H4 (cell line): ENCODE data around the genes PTPN4, RALB and INHBB.

GRCh38 chr2:118223427-118223697 is 135.1 kb downstream of the INSIG2 start:
- RAMPAGE, long total RNA = no peak

GRCh38 chr2:118902702-118903186 is 39.2 kb upstream of the MARCO start:
- RAMPAGE, long total RNA = no peak

DNA sequence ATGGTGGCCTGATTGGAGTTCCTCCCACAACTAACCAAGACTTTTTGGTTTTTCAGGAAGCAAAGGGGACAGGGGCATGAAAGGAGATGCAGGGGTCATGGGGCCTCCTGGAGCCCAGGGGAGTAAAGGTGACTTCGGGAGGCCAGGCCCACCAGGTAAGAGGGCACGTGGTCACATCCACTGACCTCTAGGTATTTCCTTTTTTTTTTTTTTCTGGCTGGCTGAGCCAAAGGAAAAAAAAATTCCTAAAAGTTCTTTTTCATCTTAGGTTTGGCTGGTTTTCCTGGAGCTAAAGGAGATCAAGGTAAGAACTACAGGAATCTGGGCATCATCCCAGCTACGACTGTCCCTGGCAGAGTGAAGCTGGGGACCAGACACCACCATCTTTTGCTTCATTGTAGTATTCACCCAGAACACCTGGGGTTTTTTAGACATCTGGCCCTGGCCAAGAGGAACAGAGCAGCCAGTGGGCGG is 39.4 kb downstream of the MARCO start:
- RAMPAGE, long total RNA = no peak

GRCh38 chr2:118989336-118989821 is 47.4 kb downstream of the MARCO start:
- RAMPAGE, long total RNA = no peak

DNA sequence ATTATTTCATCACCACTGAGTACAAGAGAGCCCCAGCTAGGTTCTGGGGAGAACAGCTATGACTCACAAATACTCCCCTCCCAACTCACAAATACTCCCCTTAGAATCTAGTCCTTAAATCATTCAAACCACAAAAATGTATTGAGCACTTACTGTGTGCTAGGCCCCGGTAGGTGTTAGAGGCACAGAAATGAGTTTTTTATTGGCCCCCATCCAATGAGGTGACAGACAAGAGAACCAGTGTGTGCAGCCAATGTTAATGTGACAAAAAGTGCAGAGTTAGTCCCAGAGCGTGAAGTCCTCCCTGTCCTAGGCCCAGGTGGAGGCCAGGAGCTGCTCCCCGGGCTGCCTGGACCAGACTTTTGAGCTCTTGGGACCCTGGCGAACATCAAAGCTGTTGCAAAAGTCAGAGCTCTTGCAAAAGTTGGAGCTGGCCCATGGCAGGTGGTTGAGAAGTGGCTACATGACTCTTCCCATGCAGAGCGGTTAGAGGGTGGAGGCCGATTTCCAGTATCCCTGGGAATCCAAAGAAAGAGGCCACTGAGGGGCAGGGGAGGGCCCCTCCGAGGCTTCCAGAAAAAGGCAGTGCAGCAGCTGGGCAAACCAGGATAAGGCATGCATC is 9.9 kb downstream of the STEAP3 start:
- RAMPAGE, long total RNA = no peak

- RAMPAGE, long total RNA = no peak
Measured at GRCh38 chr2:119264705-119265601, 41.3 kb downstream of the STEAP3 start.

DNA sequence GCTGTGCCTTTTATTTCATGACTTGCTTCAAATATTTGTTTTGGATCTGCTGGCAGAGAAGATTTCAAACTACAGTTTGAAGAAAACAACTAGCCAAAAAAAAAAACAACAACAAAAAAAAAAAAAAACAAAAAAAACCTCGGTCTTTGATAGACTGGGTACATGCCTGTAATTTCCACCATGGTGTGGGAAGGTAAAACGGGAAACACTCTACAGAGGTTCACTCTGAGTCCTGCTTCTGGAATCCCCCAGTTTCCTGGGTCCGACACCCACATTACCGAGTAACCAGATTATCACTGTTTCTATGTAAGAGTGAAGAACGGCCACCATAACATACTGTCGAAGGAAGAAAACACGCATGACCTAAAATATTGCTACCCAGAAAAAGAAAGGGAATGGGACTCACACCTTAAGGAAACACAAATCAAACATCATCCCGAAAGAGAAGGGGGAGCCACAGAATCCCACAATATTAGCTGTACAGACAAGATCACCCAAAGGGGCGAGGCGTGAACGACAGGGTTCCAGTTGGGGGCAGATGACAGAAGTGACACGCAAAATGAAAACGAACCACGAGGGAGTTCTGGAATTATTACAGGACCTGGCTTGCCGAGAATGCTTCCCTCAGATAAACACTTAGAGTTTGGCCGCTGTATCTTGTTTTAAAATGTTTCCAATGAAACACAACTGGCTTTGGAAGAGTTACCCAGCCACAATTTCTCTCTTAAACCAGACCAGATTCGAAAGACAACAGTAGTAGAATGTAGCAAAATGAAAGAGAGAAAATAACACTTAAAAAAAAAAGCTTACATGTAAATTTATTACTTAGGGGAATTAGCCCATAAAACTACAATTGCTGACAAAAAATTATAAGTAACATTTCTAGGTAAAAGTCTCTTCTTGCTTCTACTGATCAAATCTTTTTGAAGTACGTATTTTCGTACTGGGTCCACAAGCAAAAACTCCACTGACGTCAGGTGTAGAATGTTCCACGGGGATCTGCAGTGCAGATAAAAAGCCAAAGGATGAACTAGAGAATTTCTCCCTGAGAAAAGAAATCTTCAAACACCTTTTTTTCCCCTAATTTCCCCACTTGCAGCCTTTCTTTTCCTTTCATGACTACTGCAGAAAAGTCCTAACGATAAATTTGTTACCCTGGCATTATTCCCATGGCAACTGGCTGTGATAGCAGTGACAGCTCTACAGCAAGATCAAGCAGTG is 60.4 kb downstream of the C2orf76 start:
- RAMPAGE, long total RNA = no peak

DNA sequence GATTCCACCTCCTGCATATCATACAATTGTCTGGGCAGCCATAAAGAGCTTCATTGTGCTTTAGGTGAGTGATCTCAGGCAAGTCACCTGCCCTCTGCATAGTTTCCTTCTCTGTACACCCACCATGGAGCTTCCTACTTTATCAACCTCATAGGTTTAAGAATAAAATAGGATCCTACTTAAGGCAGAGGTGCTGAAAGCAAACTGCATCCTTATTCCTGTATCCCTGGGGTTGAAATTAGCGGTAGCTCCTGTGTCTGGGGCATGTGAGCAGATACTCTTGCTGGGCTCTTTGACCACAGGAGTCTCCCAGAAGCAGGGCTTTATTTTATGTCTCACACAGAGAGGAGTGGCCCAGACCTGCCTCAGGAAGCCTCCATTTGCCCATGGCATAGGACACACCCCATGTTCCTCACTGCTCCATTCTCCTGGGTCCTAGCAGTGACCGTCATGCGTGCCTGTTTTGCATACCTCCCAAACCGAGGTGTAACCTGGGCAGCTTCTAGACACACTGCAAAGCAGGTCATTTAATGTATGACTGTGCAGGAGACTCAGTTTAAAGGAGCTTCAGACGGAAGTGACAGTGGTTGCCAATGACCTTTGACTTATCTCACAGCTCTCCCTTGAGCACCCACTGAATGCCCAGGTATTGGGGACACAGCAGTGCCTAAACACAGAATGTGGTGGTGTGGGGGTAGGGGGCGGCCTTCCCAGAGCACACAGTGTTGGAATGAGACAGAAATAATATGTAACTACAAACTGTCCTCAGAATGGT is 3.5 kb downstream of the TMEM37 start:
- RAMPAGE, long total RNA = no peak

- RAMPAGE, long total RNA = no peak
Measured at GRCh38 chr2:119699179-119699900, 20.3 kb downstream of the TMEM177 start.

DNA sequence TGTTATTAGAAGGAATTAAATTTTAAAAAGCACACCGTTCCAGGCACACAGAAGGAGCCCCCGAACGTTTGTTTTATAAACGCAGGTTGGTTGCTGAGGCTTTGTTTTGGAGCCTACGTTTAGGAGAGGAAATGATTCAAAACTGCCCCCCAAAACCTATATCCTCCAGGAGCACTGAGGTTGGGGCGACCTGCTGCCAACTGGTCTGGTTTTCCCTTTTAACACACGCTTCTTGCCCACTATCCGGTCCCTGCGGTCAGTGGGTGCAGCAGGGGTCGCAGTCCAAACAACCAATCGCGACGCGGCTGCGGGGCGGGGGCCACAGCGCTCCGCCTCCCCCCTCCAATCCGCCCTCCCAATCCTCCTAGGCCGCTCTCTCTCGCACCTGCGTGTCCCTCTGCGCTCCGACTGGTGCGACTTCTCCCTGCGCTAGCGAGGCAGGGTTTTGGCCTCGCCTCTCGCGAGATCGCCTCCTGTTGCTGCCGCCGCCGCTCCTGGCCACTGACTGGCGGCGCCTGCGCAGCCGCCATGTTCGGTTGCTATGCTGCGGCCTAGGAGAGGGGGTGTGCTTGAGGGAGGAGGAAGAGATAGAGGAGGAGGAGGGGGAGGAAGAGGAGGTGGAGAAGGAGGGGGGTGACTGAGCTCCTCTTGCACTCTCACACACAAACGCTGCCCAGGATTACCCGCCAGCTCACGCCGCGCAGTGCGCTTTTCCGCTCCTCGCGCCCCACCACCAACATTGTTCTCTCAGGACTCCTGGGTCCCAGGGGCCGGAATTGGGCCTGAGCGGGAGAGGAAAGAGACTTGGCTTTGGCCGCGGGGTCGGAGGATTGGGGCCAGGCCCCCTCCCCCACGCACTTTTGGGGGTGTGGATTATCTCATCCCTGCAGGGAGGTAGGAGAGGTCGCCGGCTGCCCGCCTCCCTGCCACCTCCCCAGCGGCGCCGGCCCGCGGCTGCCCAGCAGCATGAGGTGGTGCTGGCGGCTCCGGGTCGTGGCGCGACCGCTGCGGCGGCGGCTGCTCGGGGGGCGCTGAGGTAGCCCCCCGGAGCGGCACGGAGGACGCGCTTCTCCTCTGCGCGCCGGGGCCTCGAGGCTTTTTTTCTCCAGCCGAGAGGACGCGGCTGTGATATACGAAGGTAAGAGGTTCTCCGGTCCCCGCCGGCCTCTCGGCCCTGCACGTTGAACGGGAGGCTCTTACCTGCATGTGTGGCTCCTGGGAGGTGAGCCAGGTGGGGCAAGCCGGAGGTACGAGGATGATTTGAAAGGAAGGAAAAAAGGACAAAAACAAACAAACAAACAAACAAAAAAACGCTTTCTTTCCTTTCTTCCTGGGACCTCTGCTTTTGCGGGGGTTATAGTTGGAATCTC is at the start of gene PTPN4:
PTPN4 (plus strand) TSS at position 676 of the 1,370 bp plus-strand sequence.
- RAMPAGE, long total RNA = no peak

GRCh38 chr2:119892122-119892778 is 120.6 kb upstream of the EPB41L5 start:
- RAMPAGE, long total RNA = no peak

GRCh38 chr2:119901329-119901905 is 111.5 kb upstream of the EPB41L5 start:
- RAMPAGE, long total RNA = no peak

DNA sequence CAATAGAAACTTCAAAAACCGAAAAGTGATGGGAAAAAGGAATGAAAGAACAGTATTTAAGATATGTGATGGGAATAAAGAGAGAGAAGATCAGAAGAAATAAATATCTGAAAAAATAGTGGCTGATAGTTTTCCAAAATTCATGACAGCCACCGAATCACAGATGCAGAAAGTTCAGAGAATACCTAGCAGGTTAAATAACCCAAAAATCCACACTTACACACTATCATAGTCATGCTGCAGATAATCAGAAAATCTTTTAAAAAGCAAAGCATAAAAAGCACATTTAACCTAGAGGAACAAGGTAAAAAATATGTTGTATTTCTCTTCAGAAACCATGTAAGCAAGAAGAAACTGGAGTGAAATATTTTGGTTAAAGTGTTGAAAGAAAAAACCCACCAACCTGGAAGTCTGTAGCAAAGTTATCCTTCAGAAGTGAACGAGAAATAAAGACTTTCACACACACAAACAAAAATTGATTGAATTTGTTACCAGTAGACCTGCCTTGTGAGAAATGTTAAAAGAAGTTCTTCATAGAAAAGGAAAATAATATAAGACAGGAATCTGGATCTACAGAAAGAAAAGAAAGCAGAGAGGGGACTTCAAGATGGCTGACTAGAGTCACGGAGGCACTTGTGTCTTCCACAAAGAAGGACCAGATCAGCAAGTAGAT is 110.8 kb upstream of the EPB41L5 start:
- RAMPAGE, long total RNA = no peak

- RAMPAGE, long total RNA = no peak
Measured at GRCh38 chr2:119929222-119930503, 83.2 kb upstream of the EPB41L5 start.

DNA sequence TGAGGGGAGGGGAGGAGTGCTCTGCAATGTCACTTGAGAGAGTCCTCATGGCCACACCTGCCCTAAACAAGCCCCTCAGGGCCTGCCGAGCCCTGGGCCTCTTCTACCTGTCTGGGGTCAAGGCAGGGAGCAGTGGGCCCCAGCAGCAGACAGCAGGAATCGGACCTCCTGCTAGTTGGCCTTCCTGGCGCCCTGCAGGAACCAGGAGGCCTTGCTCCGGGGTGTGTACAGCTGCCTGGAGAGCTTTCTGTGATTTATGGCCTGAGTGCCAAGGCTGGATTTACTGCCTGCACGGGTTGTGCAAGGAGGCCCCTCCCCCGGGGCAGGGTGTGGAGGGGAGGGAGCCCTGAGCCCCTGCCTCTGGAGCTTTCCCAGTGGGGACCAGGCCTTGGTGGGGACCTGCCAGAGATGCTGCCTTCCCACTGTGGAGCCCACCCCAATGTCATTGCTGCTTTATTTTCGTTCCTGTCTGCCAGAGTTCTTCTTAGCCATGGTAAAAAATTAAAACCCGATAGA is 7.2 kb upstream of the RALB start:
- RAMPAGE, long total RNA = no peak

DNA sequence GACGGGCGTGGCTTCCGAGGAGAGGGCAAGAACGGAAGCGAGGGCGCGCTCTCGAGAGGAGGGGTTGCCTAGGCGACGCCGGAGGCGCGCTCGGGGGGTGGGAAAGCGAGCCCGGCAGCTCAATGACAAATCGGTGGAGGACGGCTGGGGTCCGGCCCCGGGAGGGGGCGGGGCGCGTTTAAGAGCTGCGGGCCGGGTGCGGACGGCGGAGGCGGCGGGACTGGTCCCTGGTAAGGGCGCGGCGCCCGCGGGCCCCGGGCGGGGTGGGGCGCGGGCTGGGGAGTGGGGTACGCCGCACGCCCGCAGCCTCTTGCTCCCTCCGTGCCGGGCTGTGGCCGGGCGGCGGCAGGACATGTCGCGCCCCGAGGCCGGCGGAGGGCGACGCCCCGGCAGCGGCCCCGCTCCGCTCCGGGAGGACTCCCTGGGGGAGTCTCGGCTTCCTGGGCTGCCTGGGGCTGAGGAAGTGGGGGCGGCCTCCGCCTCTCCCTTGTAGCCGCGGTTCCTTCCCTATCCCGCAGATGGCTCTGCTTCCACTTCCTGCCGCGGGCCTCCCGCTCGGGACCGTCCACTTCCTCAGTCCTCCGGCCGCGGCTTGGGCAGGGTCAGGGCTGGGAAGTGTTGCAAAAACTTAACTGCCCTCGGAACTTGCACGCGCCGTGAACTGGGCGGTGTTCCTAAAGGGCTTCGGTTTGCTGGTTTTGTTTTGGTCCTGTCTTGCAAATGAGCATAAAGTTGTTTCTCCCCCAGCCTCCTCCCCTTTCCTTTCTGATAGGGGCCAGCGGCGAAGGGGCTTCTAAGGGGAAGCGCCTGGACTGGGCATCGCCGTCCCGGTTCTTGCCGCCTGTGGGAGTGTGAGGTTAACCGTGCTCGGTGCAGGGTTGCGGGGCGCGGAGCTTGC is at the start of gene RALB:
RALB (plus strand) TSS at position 102 of the 898 bp plus-strand sequence.
- RAMPAGE, long total RNA = start-site peak on the plus strand centred at position 176 of the sequence, 66 bp wide, 24 reads

- RAMPAGE, long total RNA = no peak
Measured at GRCh38 chr2:120345644-120346547, at the start of gene INHBB. Gene INHBB (plus strand): TSS chr2:120346136.

GRCh38 chr2:120346730-120347863 is 1.2 kb downstream of the INHBB start:
- RAMPAGE, long total RNA = no peak

GRCh38 chr2:120465515-120466603 is 119.9 kb downstream of the INHBB start:
- RAMPAGE, long total RNA = no peak

GRCh38 chr2:120503585-120504578 is 157.9 kb downstream of the INHBB start:
- RAMPAGE, long total RNA = no peak